GM06990 (cell line): ENCODE measurements around a stretch of chr13.

DNA sequence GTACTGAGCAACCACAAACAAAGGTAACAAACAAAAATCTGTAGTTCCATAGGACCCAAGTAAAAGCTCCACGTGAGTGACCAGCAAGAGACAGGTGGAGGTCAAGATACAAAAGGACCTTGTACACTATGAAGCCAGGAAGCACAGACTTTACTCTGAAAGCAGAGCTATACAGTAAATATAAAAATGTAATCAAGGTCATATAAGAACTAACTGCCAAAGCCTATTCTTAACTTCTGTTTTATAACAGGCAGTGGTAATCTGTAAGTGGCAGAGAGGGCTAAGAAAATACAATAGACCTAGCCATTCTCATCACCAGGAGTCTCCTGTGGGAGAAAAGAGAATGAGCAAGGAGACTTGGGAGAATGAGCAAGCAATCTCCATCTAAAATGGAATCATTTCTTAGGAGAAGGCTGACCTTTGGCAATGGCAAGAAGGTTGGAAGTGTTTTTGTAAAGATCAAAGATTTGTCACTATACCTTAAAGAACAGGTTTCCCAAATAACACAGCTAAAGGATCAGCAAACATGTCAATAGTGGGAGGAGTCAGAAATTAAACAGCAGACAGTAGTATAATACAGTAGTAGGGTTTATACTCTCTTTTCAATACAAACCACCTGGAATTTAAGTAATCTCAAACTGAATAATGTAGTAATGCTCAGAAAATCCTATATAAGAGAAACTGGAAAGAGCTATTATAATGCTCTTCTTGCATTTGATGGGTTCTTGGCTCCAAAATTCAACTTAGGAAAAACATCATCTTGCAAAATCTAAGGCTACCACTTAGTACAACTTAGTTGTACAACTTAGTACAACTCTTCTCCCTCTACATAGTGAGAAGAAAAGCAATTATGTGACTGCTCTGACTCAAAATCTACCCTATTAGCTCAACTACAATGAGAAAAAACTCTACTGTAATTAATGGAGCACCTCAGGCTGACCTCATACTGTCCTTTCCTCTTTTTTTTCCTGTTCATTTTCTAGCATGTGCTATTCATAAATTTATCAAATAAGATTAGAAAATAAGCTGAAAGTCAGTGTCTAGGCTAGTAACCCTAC lies 12.4 kb downstream of the FBXL3 start:
- RRBS = no CpG with 5 or more reads among the region's 1 CpG

DNA sequence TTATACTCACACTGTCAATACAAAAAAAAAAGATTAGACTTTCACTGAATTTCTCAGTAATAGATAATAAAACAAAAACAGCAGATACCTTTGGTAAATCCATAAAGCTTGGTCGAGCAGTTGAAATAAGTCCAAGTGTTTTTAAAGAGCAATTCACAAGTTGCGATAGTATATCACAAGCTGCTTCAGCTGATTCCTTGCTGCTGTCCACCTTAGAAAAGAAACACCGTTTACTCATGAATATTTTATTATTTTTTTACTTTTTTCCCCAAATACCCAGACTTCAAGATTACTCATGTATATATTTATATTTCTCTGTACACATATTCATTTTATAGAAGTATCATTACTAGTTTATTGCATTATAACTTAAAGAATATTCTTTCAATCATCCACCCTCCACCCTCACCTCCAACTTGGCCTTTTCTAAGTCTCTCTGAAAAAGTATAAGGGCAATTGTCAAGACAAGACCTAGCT lies 8.4 kb downstream of the FBXL3 start:
- RRBS = no CpG with 5 or more reads among the region's 3 CpGs

- RRBS = no CpG with 5 or more reads among the region's 3 CpGs
These were observed 4.7 kb downstream of the FBXL3 start for GRCh38 chr13:77022260-77022682.

DNA sequence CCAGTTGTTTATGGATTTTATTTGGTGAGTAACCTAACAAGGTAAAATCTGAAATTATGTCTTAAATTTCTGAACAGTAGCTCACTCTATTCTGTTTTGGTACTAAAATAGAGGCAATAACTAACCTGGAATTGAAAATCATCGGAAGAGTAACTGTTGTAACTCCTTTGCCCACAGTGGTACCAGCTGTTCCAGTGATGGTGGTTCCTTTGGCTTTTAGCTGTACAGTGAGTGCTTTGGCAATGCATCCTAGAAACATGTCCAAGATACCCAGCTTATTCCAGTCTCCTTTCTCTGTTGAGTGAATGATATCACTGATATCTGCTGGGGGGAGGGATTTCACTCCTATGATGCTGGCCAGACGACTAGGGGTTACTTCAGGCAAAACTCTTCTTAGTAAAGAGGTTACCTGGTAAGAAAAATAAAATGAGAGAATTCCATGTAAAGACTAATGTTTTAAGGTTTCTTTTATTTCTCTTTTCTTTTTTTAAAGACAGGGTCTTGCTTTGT lies 40.6 kb upstream of the FBXL3 start:
- RRBS = no CpG with 5 or more reads among the region's 2 CpGs

- RRBS = no CpG with 5 or more reads among the region's 7 CpGs
These were observed 70.0 kb downstream of the SLAIN1 start for GRCh38 chr13:77767272-77768086.

GRCh38 chr13:77915631-77916195 lies 2.9 kb downstream of the EDNRB start:
- RRBS = no CpG with 5 or more reads among the region's 1 CpG

GRCh38 chr13:79308792-79309254 lies 97.2 kb downstream of the RBM26 start:
- RRBS = no CpG with 5 or more reads among the region's 1 CpG

- RRBS = no CpG with 5 or more reads among the region's 3 CpGs
These were observed 85.1 kb downstream of the RBM26 start for GRCh38 chr13:79320543-79321693.

DNA sequence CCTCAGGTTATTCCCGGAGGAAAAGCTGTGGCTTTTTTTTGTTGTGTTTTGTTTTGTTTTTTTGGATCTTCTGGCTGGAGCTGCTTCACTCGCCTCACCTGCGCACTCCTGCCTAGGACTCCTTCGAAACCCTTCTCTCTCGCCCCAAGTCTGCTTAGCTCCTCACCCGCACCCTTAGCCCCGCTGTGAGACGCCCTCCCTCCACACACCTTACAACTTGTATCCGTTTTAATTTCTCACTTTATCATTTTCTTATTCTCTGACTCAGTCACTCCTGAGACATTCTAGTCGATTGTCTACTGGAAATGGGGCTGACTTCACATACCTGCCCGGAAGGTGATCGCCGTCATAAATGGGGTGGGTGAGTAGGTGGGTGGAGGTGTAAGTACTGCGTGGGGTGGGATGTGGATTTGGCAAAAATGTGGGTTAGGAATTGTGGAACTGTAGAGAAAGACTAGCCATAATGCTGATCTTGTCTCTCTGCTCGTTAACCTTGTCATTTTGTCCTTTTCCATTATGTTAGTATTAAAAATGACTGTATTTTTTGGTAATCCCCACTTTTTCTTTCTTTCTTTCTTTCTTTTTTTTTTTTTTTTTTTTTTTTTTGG lies 739 bp downstream of the NDFIP2 start:
- RRBS = 12% methylated on average over 1 of the region's 15 CpGs

- RRBS = no CpG with 5 or more reads among the region's 1 CpG
These were observed 43.4 kb downstream of the NDFIP2 start for GRCh38 chr13:79524420-79524770.

DNA sequence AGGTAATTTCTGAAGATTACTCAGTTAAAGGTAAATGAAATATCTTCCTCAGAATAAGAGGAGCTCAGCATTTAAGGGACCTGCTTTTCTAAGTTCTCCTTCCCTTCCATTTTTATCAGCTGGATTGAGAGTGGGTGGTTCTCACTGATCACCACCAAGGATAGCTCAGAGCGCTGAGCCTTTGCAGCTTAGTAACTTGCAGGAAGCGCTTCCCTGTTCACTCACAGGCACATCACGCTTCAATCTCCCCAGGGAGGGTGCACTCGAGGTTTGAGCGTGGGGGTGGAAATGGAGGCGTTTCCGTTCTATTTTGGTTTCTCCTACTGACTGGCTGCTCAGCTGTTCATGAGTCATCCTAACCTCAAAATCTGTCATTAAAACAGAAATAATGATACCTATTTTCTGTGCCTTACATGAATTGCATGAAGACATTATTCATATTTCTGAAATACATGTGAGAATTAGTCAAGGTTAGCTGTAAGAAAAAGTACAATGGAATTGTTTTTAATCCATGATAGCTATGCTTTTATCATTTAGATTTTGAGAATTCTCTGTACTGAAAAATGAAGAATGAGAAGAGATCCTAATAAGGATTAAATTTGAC lies 292.1 kb downstream of the SPRY2 start:
- RRBS = no CpG with 5 or more reads among the region's 7 CpGs

GRCh38 chr13:80133663-80133997 lies 207.3 kb downstream of the SPRY2 start:
- RRBS = no CpG with 5 or more reads among the region's 4 CpGs

DNA sequence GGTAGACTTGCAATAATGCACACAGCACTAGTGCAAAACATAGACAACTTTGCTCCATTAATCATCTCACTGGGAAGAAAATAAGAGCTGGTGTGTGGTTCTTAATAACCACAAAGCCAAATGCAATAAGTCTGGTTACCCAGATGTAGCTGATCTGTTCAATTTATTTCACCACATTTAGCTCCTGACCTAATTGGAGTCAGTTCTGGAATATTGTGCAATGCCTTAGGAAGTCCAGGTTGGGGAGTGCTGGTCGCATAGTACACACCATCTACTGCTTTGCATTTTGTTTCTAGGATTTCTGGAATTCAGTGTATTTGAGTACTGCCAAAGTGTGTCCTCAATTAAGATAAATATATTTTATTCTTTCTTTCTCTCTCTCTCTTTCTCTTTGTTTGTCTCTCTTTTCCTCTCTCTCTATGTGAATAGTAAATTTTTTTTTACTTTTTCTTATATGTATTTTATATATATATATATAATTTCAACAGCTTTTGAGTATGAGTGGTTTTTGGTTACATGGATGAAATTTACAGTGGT lies 483.4 kb upstream of the SPRY2 start:
- RRBS = no CpG with 5 or more reads among the region's 1 CpG

DNA sequence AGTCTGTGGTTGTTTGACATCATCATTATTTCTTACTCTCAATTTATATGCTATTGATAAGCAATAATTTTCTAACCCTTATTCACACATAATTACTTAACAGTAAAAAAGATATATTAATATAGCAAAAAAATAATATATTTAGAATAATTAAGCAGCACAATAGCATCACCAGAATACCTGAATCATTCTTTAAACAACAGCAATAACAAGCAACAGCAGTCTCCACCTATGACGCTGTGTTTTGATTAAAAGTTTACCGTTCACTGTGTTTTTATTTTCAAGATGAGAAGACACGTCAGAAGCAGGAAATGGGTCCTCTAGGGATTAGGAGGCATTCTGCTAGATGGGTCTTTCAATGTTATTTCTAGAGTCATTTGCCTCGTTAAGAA lies 628.4 kb upstream of the SPRY2 start:
- RRBS = no CpG with 5 or more reads among the region's 4 CpGs

DNA sequence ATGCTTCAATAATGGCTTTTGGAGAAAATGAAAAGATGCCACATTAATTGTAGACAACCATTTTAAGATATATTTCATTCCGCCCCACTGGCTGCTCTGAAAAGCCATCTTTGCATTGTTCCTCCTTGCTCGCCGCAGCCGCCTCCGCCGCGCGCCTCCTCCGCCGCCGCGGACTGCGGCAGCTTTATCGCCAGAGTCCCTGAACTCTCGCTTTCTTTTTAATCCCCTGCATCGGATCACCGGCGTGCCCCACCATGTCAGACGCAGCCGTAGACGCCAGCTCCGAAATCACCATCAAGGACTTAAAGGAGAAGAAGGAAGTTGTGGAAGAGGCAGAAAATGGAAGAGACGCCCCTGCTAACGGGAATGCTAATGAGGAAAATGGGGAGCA lies 1348.9 kb upstream of the SPRY2 start:
- RRBS = no CpG with 5 or more reads among the region's 24 CpGs

DNA sequence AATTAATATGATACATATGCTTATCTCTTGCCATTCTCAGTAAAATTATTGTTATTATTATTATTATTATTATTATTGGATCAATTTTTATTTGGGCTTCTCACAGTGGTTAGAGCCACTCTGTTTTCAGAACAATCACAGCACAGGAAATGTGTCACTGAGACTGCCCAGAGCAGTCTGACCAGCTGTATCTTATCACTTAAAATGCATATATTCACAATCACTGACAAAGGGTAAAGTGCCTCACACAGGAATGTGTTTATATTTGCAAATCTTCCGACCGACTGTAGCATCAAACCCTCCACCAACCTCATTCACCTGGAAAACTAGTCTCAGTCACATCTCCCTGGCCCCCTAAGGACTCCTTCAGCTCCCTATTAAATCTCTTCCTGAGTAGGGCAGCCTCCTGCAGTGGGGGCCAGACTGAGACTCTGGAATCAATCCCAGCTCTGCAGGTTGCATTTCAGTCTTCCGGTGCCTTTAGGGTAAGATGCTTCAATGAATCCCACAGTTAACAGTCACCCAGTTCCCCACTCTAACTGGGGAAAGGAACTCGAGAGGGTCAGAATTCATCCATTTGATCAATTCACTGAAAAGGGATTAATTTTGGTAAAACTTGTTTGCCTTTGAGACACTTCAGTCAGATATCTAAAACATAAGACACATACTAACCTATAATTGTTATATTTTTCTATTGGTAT lies 738.2 kb upstream of the SLITRK5 start:
- RRBS = no CpG with 5 or more reads among the region's 4 CpGs

DNA sequence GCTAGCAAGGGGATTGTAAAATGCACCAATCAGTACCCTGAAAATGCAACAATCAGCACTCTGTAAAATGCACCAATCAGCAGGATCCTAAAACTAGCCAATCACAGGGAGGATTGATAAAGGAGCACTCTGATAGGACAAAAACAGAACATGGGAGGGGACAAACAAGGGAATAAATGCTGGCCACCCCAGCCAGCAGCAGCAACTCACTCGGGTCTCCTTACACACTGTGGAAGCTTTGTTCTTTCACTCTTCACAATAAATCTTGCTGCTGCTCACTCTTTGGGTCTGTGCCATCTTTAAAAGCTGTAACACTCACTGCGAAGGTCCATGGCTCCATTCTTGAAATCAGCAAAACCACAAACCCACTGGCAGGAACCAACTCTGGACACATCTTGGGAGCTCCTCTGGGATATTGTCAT lies 337.4 kb upstream of the SLITRK5 start:
- RRBS = no CpG with 5 or more reads among the region's 2 CpGs

DNA sequence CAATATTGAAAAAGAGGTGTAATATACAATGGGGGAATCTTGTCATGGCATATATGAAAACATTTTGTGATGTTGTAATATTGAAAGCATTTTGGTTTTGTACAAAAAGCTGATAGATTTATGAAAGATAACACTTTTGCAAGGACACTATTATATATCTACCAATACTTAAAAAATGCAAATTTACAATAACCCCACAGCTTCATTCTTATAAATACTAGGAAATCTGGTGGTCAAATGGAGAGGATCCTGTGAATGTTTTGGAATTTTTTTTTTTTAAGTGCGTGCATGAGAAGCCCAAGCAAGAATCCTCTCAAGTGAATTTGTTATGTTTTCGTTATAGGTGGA lies 1263.0 kb downstream of the SLITRK5 start:
- RRBS = no CpG with 5 or more reads among the region's 2 CpGs

DNA sequence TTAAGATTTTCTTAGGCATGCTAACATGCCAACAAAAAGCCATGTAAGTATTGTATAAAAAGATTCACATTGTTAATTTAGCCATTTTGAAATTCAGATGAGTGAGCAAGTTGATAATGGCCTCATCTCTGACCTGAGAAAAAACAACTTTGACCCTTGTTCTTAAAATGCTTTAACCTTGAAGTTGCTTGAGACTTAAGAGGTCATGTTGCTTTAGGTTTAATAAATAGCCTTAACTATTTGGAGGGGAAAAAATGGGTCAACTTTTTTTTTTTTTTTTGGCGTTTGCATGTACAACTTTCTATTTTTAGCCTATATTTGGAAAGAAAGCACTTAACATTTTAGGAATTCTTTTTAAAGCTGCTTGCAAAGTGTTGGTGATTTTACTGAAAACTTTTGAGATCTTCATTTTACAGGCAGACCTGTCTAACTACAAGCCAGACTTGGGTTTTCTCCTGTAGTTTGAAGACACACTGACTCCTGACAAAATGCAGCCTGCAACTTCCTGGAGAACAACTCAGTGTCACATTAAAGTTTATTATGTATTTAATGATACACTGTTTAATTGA lies 44.8 kb upstream of the GPC5 start:
- RRBS = no CpG with 5 or more reads among the region's 1 CpG

DNA sequence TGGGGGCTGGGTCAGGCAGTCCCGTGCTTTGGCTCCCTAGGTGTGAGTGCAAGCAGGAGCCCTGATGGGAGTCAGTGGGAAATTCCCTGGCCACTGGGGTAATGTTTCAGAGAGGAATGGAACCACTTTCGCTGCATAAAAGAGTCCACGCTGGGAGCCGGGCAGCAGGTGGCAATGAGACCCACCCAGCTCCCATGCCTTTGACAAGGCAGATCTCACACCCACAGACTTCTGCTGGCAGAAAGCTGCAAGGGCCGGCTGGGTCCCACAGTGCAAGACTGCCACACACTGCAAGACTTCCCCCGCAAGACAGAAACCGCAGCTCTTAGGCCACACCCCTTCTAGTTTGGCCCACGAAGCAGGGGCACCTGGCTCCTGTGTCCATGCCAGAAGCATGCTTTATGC lies 17.4 kb downstream of the GPC6 start:
- RRBS = 41% methylated on average over 2 of the region's 8 CpGs